Mesenchymal stem cell of Wharton's jelly (primary cell): ENCODE measurements around the genes APEH, TRAIP and TUSC2.

- CAGE, long polyA plus RNA = no peak
Observed at GRCh38 chr3:49665714-49666309, 8.3 kb upstream of the APEH start.

GRCh38 chr3:49673558-49674508 is at the start of gene APEH:
APEH (plus strand) TSS chr3:49674351.
- CAGE, long polyA plus RNA = no peak

GRCh38 chr3:49720870-49722117 is 1.8 kb upstream of the AMIGO3 start:
- CAGE, long polyA plus RNA = no peak

DNA sequence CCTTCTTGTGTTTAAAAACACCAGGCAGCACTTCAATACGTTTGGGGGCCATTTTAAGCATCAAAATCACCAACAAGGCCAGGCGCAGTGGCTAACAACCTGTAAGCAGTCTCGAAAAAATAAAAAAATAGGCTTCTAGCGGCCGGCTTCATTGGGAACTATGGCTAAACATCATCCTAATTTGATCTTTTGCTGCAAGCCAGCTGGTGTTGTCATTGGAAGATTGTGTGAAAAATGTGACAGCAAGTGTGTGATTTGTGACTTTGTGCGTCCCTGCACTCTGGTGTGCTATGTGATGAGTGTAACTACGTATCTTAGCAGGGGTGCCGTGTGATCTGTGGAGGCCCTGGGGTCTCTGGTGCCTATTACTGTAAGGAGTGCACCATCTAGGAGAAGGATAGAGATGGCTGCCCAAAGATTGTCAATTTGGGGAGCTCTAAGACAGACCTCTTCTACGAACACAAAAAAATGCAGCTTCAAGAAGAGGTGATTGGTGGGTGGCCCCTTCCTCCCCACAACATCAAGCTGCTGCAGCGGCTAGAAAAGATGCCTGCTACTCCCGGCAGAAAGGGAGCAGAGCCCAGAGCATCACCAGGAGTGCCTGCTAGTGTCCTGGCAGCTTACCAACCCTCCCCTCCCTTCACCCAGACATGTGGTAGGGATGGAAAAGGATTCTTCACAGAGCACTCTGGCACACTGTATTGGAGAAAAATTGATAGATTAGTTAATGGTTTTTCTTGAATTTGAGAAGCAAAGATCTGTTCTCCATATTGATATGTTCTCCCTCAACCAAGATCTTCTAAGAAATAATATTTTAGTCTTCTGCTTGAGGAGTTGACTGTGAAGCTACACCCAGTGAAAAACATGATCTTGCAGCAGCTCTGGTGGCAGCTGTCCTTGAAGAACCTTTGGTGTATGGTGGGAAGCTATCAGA is 10.9 kb downstream of the IP6K1 start:
- CAGE, long polyA plus RNA = no peak

DNA sequence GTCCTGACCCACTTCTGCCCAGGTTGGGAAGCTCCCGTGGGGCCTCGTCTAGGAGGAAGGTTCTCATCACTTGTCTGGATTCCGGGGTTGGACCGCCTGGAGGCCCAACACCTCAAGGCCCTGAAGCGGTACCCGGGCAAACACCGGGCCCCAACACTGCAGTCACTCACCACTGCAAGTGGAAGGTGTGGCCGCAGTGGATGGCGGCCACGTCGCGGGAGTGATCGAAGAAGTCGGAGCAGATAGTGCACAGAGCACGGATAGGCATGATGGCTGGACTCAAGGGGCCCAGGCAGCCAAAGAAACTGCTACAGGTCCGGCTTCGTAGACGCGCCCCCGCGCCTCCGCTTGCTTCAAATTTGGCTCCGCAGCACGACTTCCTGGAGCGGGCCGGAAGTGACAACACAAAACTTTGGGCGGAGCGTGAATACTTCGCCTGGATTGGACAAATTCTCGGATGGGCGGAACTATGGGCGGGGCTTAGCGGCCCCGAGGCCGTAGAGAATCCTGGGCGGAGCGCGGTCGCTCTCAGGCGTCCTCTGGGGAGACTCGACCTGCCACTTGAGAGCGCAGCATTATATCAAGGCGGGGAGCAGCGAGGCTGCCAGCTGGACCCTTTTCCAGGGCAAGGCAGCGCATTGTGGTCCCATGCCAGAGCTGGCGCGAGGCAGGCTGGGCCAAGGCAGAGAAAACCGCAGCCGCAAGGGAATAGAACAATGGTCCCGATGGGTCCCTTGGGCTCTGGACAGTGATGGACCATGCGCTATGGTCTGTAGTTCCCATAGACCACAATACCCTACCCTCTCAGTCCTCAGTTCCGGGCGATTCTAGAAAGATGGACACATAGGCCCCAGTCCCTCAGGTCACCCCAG is at the start of gene TRAIP:
Gene TRAIP, minus strand, starts transcription at position 379 of the 872 bp plus-strand sequence.
- CAGE, long polyA plus RNA = start-site peak on the minus strand centred at position 382 of the sequence, 73 bp wide, 21 and 37 reads in 2 replicates

DNA sequence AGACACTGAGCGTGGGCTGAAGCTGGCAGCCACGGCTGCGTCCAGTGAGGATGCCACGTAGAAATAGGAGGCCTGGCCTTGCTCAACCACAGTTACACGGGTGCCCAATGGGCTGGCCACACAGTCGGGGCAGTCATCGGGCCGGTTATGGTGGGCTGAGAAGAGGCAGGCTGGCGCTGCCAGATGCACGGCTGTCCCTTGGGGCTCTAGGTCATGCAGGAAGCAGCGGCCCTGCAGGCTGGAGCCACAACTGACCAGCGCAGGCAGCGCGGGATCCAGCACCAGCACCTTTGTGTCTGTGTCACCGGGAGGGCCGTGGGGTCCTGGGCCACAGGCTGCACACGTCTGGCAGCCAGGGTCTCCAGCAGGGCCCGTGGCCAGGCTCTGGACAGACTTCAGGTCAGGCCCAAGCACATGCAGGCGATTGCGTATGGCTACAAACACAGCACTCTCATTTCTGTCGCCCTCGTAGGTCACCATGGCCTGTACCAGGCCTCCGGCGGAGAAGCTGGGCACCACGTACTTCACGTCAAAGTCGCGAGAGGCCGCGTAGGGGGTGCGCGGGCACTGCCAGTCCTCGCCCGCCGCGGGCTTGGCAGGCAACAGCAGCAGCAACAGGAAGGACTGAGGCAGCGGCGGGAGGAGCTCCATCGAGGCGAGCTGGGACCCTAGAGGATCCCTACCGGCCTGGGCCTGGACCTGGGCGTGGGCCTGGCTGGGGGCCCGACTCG is 549 bp downstream of the MST1R start:
- CAGE, long polyA plus RNA = no peak

GRCh38 chr3:50012791-50013354 is 72.9 kb downstream of the RBM6 start:
- CAGE, long polyA plus RNA = no peak

DNA sequence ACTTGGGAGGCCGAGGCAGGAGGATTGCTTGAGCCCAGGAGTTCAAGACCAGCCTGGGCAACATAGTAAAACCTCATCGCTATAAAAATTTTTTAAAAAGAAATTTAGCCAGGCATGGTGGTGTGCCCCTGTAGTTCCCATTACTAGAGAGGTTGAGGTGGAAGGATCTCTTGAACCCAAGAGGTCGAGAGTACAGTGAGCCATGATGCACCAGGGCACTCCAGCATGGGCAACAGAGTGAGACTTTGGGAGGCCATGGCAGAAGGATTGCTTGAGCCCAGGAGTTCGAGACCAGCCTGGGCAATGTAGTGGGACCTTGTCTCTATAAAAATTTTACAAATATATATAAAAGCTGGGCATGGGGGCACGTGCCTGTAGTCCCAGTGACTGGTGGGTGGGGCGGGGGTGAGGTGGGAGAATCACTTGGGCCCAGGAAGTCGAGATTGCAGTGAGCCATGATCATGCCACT is 58.9 kb upstream of the RBM5 start:
- CAGE, long polyA plus RNA = no peak

- CAGE, long polyA plus RNA = no peak
Observed at GRCh38 chr3:50164088-50164629, 9.0 kb downstream of the SEMA3F start.

DNA sequence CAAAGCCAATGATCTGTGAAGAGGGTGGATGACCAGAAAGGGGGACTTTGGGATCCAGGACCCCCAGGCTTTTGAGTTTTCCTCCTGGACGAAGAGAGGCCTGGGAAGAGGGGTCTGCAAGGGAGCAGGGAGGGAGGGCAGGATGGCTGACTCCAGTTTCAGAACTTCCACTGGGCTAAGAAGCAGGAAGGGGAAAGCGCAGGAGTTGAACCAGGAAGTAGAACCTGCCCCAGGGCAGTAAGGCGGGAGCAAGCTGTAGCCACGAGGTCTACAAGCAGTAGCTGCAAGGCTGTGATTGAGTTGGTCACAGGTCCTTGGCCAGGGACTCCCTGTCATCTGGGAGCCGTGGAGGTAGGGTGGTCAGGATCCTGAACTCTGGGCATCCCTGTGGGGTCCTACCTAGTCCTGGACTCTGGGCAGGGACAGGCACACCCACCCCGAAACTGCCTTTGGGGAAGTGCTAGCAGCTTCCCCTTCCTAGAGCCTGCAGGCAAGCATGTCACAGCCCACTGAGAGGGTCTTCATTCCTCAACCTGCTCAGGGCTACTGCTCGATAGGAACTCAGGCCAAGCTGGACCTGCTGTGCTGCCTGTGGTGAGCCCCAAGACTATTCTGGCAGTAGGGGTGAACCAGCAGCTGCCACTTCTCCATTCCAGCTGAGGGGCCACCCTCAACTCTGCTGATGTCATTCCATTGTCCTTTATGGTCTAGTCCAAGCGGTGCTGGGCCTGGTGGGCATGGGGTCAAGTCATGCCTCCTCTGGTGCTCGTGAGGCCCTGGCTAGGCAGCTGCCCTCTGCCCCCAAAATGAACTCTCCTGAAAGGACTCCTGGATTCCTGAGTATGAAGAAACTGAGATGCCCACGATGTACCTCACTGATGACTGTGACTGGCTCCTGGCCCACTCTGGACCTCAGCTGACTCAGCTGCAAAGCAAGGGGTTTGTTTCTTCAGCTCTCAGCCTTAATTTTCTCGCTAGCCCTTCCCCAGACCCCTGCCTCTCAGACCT is 5.6 kb upstream of the GNAI2 start:
- CAGE, long polyA plus RNA = no peak

DNA sequence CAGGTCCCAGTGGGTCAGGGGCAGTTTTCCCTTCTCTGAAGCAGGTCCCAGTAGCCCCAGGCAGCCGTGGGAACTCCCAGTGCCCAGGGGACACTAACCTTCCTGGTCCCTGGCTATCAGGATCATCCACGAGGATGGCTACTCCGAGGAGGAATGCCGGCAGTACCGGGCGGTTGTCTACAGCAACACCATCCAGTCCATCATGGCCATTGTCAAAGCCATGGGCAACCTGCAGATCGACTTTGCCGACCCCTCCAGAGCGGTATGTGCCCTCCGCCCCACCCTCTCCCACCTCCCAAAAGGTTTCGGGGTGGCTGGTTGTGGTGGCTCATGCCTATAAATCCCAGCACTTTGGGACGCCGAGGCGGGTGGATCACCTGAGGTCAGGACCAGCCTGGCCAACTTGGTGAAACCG is 16.3 kb downstream of the GNAI2 start:
- CAGE, long polyA plus RNA = no peak

GRCh38 chr3:50258692-50259421 is 10.1 kb upstream of the SEMA3B start:
- CAGE, long polyA plus RNA = no peak

- CAGE, long polyA plus RNA = start-site peak on the minus strand at chr3:50328183-50328246, 26 and 42 reads in 2 replicates
Observed at GRCh38 chr3:50327869-50328935, at the start of gene TUSC2. TUSC2 (minus strand) TSS chr3:50328223.

- CAGE, long polyA plus RNA = no peak
Observed at GRCh38 chr3:50333490-50334263, 5.7 kb upstream of the TUSC2 start.

- CAGE, long polyA plus RNA = no peak
Observed at GRCh38 chr3:50446966-50448013, 56.1 kb downstream of the CACNA2D2 start.

DNA sequence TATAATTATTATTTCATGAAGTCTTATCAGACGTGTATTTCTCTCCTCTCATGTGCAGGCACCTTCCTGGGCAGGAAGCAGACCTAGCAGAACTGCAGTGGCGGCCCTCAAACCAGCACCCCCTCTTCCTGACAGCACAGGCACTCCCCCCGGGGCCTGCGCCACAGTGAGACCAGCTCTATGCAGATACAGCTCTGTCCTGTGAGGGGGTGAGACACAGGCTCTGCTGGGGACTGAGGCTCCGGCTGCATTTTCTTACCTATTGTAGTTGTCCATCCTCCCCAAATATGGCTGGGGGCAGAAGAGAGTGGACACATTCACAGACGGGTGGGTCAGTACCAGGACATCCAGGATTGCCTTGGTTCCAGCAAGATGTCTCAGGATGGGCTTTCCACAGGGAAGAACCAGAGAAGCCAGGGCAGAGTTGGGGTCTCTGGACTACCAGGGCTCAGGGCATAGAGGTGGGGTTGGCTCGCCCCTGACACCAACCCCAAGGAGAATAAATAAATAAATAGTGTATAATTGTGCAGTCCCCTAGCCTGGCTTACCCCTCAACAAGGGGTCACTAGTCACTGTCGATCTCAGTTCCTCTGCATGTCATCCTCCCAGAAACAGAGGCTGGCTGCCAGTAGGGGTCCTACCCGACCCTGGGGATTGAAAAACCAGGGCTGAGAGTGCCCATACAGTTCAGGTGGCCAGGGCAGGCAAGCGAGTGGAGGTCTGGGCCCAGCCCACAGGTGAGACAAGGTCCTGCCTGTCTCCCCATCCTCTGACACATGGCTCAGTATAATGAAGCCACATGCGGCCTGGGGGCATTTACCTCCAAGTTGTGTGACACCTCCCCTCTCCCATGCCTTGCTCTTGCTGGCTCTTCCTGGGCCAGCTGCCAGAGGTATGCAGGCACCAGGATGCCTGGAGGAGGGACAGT is 4.7 kb downstream of the CISH start:
- CAGE, long polyA plus RNA = no peak

DNA sequence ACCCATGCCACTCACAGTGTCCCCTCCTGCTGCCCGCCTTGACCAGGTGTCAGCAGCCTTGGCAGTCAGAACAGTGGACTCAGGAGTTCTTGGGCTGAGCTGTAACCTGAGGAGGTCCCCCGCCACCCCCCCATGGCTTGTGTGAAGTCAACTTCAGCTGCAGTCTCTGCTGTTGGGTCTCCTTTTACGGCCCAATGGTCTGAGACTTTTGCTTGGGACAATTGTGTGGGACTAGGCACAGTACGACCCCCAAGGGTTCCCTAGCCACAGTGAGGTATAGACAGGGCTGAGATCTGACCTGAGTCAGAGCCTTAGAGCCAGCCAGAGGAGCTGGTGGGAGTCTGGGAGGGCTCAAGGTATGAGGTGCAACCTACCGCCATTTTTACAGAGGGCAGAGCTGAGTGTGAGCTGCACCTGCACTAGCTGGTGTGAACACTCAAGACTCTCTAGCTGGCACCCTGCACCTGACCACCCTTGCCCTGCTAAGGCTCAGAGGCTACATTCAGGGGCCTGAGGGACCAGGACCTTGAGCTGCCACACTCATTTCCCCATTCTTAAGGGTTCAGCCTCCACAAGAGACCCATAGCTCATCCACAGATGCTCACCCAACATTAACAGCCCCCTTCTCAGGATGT is 9.1 kb downstream of the MAPKAPK3 start:
- CAGE, long polyA plus RNA = no peak

DNA sequence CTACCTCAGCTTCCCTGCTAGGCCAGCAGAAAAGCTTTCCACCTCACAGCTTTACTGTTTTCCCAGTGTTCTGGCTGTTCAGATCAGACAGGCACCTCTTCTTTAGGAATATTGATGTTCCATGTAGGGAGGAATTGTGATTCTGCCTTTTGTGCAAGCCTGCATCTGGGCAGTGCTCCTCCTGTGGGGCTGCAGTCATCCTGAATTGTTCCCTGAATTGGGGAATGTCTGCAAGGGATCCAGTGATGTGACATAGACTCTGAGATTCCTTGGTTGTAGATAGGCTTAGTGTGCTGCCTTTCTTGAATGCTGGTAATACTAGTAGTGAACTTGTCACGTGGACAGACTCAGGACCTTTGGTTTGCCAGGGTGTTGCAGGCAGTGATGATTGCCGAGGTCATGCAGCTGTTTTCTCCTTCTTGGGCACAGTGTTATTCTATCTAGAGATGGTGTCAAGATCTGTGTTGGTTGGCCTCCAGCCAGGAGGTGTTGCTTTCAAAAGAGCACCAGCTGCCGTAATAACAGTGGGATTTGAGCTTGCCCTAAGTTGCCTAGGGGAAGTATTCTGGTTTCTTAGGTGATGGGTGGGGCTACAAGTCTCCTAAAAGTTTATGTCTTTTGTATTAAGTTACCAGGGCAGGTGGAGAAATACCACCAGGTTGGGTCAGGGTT is 349.9 kb downstream of the DOCK3 start:
- CAGE, long polyA plus RNA = no peak

GRCh38 chr3:51414542-51414921 is 23.4 kb downstream of the RBM15B start:
- CAGE, long polyA plus RNA = no peak

- CAGE, long polyA plus RNA = no peak
Observed at GRCh38 chr3:51754424-51754818, 24.6 kb downstream of the IQCF6 start.